Cardiac muscle cell (in vitro differentiated cells and primary cell): ENCODE measurements around a stretch of chr6.

DNA sequence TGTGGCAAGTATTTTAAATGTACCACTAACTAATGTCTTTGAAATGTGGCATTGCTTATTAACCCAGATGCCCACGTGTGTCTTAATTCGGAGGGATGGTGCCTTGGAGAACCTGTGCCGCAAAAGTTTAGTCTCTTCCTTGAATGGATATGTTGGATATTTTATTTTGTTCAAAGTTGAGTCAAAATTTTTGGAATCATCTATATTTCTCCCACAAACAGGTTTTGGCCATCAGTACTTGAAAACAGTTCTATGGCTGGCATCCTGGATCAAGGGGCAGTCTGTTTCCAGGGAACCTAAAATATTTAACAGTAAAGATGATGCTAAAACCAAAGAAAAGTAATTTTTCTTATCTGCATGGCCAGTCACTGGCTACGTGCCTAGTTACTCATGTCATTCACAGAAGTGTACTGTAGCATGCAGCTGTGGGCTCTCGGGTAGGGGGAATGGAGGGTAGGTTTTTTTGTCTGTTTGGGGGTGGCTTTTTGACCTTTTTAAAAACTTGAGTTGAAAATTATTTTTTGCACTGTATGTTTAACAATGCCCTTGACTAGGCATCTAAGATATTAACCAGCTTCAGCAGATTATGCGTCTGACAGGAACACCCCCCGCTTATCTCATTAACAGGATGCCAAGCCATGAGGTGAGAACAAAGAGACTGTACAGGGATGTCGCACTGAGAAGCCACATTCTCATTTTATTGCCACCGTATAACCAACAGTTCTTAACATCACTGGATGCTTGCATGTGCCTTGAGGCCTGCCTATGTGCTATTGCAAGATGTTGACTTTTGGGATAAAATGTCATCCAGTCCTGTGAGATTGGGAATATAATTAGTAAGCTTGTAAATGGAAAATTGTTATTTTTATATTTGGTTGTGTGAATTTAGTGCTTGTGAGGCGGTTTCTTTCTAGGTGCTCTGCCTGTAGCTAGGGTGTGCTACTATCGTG is 30.4 kb upstream of the MAPK13 start:
- RAMPAGE, long total RNA, result no peak
- RRBS, result no CpG with 5 or more reads among the region's 11 CpGs

DNA sequence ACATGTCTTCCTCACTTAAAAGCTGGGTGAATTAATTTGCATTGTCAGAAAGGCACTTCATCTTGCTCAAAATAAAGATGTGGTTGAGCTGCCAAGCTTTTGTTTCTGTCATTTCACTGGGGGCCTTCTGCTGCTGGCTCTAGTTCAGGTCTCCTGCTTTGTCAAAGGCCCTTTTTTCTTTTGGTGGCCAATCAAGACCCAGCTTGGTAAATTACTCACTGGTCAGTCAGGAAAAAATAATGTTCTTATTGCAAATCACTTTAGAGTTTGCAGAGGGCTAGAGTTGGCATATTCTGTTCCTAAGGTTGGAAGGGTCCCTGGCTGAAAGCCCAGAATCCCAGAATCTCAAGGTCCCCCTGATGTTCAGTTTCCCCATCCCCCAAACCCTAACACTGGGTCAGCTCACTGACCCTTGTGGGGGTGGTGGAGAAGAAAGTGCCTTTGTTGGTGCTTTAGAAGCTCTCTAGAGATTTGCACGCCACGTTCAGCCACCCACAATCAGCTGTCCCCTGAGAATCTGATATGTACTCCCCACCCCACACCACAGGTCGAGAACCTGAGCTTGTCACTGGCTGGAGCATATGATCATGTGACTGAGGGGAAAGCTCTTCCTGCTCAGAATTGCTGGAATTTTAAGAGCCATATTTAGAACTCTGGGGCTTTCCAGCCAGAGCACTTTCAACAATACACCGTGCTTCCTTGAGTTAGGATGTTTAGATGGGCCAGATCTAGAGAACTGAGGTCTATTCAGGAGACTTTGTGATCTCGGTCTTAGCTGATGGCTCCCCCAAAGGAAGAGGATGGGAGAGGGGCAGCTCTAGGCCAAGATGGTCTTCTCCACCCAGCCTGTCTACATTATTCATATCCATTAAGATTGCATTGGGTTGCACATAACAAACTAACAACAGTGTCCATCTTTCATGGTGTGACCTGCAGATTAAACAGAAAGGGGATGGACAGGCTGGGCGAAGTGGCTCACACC is 21.8 kb upstream of the BNIP5 start:
- RAMPAGE, long total RNA, result no peak
- RRBS, result no CpG with 5 or more reads among the region's 6 CpGs

GRCh38 chr6:36423056-36424356 is 19.1 kb downstream of the PXT1 start:
- RAMPAGE, long total RNA, result no peak
- RRBS, result 2% methylated on average over 12 of the region's 68 CpGs

DNA sequence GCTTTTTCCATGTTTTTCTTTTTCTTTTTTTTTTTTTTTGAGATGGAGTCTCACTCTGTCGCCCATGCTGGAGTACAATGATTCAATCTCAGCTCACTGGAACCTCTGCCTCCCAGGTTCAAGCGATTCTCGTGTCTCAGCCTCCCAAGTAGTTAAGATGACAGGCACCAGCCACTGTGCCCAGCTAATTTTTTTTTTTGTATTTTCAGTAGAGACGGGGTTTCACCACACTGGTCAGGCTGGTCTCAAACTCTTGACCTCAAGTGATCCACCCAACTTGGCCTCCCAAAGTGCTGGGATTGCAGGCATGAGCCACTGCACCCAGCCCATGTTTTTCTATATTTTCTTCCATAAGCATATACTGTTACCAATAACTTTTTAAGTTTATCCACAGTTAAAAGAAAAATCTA is 5.5 kb downstream of the STK38 start:
- RAMPAGE, long total RNA, result no peak
- RRBS, result no CpG with 5 or more reads among the region's 4 CpGs

- RAMPAGE, long total RNA, result no peak
- RRBS, result no CpG with 5 or more reads among the region's 19 CpGs
These were observed 4.3 kb downstream of the SRSF3 start for GRCh38 chr6:36598340-36599063.

DNA sequence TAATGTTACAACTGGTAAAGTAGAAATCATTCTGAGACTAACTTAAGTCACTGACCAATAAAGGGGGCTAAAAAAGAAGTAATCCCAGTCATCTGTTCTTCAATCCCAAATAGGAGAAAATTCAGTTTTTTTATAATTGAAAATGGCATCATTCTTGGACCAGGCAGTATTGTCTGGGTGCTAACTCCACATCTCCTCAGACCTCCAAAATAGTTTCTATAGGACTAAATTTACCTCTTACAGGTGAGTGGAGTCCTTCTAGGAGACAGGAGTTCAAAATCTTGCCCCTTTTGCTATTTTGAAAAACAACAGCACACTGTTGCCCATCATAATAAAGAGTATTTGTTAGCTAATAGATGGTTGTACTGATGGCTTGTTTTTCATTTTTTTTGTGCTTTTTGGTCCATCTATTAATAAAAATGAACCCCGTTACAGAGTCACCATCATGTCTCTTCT is 5.3 kb downstream of the SRSF3 start:
- RAMPAGE, long total RNA, result no peak
- RRBS, result no CpG with 5 or more reads among the region's 1 CpG

DNA sequence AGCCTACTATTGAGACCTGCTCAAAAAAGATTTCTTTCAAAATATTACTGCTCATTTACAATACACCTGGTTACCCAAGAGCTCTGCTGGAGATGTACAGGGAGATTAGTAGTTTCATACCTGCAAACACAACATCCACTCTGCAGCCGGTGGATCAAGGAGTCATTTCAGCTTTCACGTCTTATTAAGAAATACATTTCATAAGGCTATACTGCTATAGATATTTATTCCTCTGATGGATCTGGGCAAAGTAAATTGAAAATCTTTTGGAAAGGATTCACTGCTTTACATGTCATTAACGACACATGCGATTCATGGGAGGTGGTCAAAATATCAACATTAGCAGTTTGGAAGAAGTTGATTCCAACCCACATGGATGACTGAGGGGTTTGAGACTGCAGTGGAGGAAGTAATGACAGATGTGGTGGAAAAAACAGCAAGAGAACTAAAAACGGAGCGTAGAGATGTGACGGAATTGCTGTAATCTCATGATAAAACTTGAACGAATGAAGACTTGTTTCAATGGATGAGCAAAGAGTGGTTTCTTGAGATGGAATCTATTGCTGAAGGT is 18.9 kb downstream of the SRSF3 start:
- RAMPAGE, long total RNA, result no peak
- RRBS, result no CpG with 5 or more reads among the region's 8 CpGs

DNA sequence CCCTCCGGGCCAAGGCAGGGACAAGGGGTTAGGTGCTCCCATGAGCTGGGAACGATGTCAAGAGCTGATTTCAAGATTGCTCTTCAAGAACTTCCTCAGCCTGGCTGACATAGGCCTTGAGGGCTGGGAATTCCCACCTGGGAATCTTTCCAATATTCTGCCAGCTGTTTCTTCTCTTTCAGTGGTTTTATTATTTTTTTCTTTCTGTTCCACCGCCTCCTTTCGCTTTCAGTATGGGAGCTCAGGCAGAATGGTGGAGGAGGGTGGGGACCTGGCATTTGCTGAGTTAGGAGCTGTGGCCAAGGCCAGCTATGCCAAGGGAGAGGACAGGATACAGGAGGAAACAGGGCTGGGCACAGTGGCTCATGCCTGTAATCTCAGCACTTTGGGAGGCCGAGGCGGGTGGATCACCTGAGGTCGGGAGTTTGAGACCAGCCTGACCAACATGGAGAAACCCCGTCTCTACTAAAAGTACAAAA is 33.7 kb downstream of the SRSF3 start:
- RAMPAGE, long total RNA, result no peak
- RRBS, result no CpG with 5 or more reads among the region's 8 CpGs

- RAMPAGE, long total RNA, result no peak
- RRBS, result no CpG with 5 or more reads among the region's 19 CpGs
These were observed 7.5 kb downstream of the CDKN1A start for GRCh38 chr6:36685745-36686777.

DNA sequence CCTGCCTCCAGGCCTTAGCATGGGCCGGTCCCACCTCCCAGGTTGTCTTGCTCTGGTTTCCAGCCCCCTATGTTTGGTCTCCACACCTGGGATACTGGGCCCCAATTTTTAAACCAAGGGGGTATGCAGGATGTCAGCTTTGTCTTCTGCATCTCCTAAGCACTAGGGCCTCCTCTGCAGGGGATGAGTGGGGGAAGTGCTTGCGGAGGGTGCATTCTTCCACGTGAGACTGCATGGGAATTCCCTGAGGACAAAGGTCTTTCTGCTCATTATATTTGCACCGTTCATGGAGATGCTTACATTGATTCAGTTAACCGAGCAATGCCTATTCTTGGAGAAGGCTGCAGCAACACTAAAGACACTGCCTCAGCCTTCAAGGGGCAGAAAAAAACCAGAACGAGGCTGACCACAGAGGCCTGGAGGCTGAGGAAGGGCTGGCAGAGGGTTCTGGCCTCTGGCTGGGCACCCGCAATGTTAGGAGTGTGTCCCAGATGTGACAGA is 45.4 kb downstream of the RAB44 start:
- RAMPAGE, long total RNA, result no peak
- RRBS, result 93% methylated on average over 1 of the region's 7 CpGs

- RAMPAGE, long total RNA, result no peak
- RRBS, result no CpG with 5 or more reads among the region's 5 CpGs
These were observed 55.5 kb downstream of the RAB44 start for GRCh38 chr6:36753142-36753557.

GRCh38 chr6:36793374-36794662 is 45.4 kb downstream of the CPNE5 start:
- RAMPAGE, long total RNA, result no peak
- RRBS, result no CpG with 5 or more reads among the region's 26 CpGs

DNA sequence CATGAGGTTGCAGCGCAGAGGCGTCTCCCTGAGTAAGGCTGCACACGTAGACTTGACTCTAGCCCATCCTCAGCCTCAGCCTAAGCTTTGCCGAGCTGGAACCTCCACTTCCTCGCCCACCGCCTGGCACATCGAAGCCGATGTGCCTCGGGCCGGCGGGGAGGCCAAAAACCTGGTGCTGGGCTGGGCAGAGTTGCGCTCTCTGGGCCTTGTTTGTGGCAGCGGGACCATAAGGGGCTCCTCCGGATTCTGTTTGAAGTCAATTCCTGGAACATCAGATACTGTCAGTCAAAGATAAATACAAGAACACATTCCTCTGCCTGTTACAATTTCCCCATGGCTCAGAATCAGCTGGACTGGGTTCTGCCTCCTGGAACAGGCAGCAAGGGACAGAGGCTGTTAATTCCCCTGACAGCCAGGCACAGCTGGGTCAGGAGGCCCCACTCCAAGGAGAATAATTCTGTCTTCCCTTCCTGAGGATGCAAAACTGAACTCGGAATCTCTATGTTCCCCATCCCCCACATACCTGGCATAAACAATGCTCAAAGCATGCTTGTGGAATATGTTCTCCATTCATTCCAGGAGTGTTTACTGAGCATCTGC is 1.7 kb upstream of the CPNE5 start:
- RAMPAGE, long total RNA, result no peak
- RRBS, result 7% methylated on average over 4 of the region's 15 CpGs

DNA sequence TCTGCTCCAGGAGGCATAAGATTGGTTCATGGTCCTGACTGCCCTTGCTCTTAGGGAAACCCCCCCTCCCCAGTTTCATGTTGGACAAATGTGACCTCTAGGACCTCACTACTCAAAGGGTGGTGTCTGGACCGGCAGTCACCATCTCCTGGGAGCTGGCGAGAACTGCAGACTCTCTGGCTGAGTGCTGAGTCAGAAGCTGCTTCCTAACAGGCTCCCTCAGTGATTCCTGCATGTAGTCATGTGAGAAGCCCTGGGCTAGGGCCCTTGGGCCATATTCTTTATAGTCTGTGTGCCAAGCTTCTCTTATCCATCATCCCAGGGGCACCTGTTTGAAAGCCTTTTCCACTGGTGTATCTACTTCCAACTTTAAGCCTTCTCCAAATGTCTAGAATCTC is 13.5 kb upstream of the CPNE5 start:
- RAMPAGE, long total RNA, result no peak
- RRBS, result no CpG with 5 or more reads among the region's 2 CpGs

- RAMPAGE, long total RNA, result no peak
- RRBS, result no CpG with 5 or more reads among the region's 6 CpGs
These were observed 14.1 kb upstream of the CPNE5 start for GRCh38 chr6:36853272-36853876.

DNA sequence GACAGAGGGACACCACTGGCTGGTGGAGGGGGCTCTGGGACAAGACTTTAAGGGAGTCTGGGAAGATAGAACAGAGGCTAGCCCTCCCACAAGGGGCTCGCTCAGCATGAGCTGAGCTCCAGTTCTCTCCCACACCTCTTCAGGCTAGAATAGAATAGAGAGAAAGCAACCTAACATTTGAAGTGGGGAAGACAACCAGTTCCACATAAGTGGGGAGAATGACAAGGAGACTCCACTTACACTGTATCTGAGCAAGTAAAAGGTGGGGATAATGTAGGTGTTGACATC is 7.0 kb downstream of the PPIL1 start:
- RAMPAGE, long total RNA, result no peak
- RRBS, result no CpG with 5 or more reads among the region's 1 CpG

DNA sequence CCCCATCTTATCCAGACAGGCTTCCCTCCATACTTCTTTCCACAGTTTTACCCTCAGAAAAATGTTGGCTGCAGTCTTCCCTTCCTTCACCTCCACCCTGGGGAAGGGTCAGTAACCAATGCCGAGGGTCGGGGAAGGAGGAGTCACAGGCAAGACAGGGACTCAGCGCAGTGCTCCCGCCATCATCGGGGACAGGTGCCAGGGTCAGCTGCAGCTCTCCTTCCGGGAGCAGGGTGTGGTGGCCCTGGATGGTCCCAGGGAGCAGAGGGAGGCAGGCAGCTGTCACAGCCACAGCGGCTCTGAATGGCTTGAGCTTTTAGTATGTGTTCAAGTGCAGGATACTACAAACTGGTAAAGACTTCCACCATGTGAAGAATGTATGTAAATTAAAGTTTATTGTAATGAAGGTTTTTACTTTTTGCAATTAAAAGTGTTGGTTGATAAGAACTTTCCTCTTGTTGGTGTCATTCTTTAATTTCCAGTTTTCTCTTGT is 26.0 kb upstream of the PI16 start:
- RAMPAGE, long total RNA, result no peak
- RRBS, result no CpG with 5 or more reads among the region's 7 CpGs

DNA sequence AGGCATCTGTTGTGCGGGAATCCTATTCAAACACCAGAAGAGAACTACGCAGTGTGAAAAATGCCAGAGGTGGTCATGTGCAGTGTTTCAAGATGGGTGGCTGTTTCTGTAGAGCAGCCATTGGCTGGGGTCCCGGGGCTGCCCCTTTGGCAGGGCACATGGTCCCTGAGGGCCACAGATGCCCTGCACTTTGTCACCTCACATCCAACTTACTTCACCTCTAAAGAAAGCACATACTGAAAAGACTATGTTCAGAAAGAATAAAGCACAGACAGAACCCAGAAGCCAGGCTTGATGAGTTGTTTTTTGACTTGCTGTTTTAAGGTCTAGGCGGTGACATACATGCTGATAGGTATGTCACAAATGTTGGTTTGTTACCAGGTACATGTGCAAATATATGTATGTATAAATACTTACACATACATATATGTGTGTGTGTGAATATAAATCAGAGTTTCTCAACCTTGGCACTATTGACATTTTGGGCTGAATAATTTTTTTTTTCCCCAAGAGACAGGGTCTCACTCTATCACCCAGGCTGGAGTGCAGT is 12.2 kb downstream of the MTCH1 start:
- RAMPAGE, long total RNA, result no peak
- RRBS, result no CpG with 5 or more reads among the region's 4 CpGs

GRCh38 chr6:36987515-36987828 is 1.5 kb upstream of the MTCH1 start:
- RAMPAGE, long total RNA, result no peak
- RRBS, result no CpG with 5 or more reads among the region's 3 CpGs

GRCh38 chr6:37015583-37016026 is 10.2 kb downstream of the FGD2 start:
- RAMPAGE, long total RNA, result no peak
- RRBS, result no CpG with 5 or more reads among the region's 9 CpGs